ENCODE measurements around the gene TBC1D30.

GRCh38 chr12:64635097-64635820 lies 25.0 kb downstream of the RASSF3 start:
- PRO-cap = no peak
- RAMPAGE, long total RNA, 2 experiments = no peak in any of the 2 experiments

GRCh38 chr12:64691229-64691848 lies 67.9 kb downstream of the GNS start:
- PRO-cap = no peak
- RAMPAGE, long total RNA, 2 experiments = no peak in any of the 2 experiments

DNA sequence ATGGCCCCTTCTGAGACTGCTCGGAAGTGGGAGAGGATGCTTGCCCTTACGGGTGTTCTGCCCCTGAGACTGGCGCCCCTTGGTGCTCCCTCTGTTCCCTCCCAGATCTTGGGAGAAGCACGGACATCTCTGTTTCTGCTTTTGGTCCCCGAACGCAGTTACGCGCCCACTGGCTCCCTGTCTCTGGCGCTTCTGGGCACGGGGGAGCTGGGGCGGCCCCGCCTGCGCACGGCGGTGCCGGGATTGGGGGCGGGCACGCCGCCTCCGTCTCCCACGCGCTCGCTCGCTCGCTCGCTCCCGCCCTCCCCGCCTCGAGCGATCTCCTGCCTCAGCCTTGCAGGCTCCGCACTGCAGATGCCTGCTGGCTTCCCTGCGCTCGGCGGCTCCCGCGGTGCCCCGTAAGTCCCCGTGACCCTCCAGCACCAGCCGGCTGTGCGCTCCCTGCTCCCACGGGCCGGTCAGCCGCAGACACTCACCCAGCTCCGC lies at the start of gene TBC1D30:
Gene TBC1D30 (plus strand): TSS at position 331 of the 486 bp plus-strand sequence.
- PRO-cap = no peak
- RAMPAGE, long total RNA, 2 experiments = no peak in any of the 2 experiments

- PRO-cap = no peak
- RAMPAGE, long total RNA, 2 experiments = no peak in any of the 2 experiments
Observed at GRCh38 chr12:65170787-65171232, 1.4 kb downstream of the LEMD3 start.

DNA sequence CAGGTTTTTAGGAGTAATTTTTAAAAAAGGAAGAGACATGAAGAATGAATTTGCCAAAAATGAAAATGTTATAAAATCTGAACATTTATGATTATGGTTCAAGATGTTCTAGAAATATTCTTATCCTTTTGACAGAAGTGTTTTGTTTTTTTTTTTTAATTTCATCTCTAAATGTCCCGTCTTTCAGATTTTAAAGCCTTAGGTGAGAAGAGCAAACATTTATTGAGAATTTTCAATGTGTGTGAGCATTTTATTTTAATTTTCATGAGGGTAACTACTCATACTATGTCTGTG lies 12.3 kb downstream of the LEMD3 start:
- PRO-cap = no peak
- RAMPAGE, long total RNA, 2 experiments = no peak in any of the 2 experiments

DNA sequence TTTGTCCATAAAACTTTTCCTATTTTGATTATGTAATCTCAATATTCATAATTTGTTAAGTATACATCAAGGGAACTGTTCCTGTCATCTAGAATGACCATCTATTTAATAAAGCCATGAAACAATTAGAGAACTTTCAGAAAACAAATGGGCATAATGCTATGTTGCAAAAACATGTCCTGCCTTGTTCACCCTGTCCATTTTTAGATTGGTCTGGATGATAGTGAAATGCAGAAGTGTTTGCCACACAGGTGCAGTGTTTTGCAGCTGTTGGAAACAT lies 36.4 kb downstream of the LEMD3 start:
- PRO-cap = no peak
- RAMPAGE, long total RNA, 2 experiments = no peak in any of the 2 experiments

DNA sequence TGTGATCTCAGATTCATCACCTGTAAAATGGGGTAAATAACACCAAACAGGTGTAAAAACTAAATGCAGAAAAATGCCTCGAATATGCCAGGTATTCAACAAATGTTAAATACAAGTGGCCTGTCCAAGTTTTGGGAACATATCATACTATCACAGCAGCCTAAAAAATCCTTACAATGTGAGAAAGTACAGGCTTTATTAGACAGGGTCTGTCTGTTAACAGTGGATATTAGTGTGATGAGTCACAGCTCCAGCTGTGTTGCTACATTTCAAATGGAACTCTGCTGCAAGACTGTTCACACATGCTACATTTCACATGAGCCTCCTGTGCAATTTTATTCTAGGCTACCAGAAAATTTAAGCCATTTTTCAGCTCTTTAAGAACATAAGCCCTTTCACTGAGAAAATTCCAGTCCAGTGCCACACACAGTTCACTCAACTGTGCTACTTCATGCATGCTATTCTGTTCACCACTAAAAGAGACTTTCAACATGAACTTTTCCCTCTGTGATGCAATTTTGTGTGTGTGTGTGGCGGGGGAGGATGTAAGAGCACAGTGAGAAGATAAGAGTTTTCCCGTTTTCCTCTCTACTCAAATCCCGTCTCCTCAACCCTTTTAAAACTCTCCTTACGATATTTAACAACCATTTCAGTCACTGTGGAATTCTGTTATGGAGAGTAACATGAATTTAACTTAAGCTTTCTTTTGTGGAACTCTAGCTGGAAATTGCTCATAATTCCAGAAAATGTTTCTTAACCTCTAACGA lies 56.8 kb downstream of the MSRB3 start:
- PRO-cap = no peak
- RAMPAGE, long total RNA, 2 experiments = no peak in any of the 2 experiments

DNA sequence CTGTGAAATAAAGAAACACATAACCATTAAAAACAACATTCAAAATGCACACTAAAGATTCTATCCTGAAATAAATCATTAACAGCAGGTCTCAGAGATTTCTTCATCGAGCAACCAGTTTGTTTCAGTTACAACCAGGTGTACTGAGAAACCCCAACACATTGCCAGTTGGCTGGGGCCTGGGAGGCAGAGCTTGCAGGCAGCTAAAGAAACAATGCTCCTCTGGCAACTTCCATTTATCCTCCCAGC lies 181.5 kb downstream of the MSRB3 start:
- PRO-cap = no peak
- RAMPAGE, long total RNA, 2 experiments = no peak in any of the 2 experiments

GRCh38 chr12:65603350-65604053 lies 220.8 kb upstream of the HMGA2 start:
- PRO-cap = no peak
- RAMPAGE, long total RNA, 2 experiments = no peak in any of the 2 experiments

GRCh38 chr12:65631530-65632626 lies 192.4 kb upstream of the HMGA2 start:
- PRO-cap = no peak
- RAMPAGE, long total RNA, 2 experiments = no peak in any of the 2 experiments

DNA sequence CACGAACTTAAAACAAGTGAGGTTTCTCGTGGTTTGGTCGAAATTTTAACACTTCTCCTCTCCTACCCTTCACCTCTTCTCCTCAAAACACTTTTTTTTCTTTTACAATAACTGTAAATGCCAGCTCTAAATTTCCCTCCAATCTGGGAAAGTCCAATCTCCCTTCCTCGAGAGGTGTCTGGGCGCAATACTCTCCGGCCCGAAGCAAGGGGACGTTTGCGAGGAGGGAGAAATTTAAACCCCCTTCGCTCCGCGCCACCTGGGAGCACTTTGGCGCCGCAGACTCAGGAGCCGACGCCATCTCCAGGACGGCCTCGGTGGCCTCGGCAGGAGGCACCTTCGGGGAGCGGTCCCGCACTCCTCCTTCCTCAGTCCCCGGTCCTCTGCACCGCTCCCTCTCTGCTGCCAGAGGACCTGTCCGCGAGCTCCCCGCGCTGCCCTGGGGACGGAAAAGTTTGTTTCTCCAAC lies 95.4 kb upstream of the HMGA2 start:
- PRO-cap = no peak
- RAMPAGE, long total RNA, 2 experiments = no peak in any of the 2 experiments

GRCh38 chr12:65822572-65823277 lies 1.6 kb upstream of the HMGA2 start:
- PRO-cap = no peak
- RAMPAGE, long total RNA, 2 experiments = no peak in any of the 2 experiments

DNA sequence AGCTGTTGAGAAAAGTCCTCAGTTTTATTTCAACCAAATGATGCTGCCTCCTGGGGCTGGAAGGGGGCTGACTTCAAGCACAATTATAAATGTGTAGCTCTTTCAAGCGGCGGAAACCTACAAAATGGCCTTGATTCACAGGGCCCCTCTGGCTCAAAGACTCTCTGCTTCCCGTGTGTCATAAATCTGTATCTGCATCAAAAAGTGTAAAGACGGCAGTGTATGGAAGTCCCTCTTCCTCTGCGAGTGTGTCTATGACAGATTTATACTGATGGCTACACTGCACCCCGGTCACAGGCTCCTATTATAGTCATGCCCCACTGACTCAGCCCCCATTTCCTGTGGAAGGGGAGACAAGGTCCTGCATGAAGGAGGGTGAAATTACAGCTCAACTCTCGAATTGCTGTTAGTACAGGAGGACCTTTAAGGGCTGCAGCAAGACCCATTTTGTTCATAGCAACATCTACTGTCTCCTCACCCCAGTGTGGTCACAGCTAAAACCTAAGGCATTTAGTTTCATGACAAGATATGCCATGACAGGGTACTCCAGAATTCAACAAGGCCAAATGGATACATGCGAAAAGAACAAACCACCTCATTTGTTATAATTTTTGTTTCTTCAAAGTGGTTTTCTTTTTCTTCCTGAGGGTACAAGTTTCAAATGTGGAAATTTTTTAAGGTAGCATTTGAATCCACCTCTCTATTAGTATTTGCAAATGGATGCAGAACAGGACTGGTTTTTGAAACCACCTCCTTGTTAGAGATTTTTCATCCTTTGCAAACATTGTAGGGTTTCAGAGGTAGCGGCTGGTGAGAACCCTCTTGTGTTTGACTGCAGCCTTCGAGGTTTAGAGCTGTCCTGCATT lies 68.7 kb downstream of the HMGA2 start:
- PRO-cap = no peak
- RAMPAGE, long total RNA, 2 experiments = no peak in any of the 2 experiments

GRCh38 chr12:65896767-65897148 lies 72.5 kb downstream of the HMGA2 start:
- PRO-cap = no peak
- RAMPAGE, long total RNA, 2 experiments = no peak in any of the 2 experiments

DNA sequence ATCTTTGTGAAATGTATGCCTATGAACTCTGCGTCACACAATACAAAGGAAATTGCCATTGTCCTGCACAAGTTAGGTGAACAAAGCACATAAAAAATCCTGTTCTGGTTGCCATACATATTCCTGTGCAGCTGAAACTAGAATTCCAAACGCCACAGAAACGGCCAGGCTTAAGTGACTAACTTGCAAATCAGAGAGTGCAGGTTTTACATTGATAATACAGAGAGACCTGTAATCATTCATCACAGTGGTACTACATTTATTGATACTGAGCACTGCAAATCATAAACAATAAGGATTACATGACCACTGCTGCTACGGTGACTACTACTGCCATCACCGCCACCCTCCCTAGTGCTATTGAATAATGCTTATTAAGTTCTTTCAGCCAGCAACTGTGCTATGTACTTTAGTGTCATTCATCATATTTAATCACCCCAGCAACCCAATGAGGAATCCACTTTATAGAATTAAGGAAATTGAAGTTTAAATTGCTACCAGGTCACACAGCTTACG lies 112.1 kb downstream of the HMGA2 start:
- PRO-cap = no peak
- RAMPAGE, long total RNA, 2 experiments = no peak in any of the 2 experiments

- PRO-cap = no peak
- RAMPAGE, long total RNA, 2 experiments = no peak in any of the 2 experiments
Observed at GRCh38 chr12:65962792-65963835, 138.8 kb downstream of the HMGA2 start.

- PRO-cap = no peak
- RAMPAGE, long total RNA, 2 experiments = no peak in any of the 2 experiments
Observed at GRCh38 chr12:66144987-66145472, 14.5 kb upstream of the LLPH start.

DNA sequence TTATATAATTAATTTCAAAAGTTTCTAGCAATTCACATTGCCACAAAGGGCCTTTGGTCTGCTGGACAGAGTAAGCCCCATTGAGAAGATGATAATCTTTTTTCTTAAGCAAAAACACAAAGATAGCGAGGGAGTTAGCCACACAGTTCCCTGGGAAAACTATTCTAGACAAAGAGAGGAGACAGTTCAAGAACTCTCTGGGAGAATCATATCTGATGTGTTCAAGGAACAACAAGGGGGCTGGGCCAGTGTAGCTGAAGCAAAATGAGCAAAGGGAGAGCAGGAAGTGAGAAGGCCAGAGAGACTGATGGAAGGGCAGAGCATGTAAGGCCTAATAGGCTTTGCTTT lies 16.3 kb upstream of the HELB start:
- PRO-cap = no peak
- RAMPAGE, long total RNA, 2 experiments = no peak in any of the 2 experiments

GRCh38 chr12:66467875-66468282 lies 165.6 kb downstream of the HELB start:
- PRO-cap = no peak
- RAMPAGE, long total RNA, 2 experiments = no peak in any of the 2 experiments

- PRO-cap = no peak
- RAMPAGE, long total RNA, 2 experiments = start-site peak on the minus strand in 1 of 2 experiments, at chr12:66849971-66850117 at its widest, 16 reads per replicate
Observed at GRCh38 chr12:66849667-66850172, 170.8 kb upstream of the GRIP1 start.

Measured in prostate gland (tissue), 2 donors.